Aorta (tissue), 1 donor: ENCODE measurements around the gene KRT75.

DNA sequence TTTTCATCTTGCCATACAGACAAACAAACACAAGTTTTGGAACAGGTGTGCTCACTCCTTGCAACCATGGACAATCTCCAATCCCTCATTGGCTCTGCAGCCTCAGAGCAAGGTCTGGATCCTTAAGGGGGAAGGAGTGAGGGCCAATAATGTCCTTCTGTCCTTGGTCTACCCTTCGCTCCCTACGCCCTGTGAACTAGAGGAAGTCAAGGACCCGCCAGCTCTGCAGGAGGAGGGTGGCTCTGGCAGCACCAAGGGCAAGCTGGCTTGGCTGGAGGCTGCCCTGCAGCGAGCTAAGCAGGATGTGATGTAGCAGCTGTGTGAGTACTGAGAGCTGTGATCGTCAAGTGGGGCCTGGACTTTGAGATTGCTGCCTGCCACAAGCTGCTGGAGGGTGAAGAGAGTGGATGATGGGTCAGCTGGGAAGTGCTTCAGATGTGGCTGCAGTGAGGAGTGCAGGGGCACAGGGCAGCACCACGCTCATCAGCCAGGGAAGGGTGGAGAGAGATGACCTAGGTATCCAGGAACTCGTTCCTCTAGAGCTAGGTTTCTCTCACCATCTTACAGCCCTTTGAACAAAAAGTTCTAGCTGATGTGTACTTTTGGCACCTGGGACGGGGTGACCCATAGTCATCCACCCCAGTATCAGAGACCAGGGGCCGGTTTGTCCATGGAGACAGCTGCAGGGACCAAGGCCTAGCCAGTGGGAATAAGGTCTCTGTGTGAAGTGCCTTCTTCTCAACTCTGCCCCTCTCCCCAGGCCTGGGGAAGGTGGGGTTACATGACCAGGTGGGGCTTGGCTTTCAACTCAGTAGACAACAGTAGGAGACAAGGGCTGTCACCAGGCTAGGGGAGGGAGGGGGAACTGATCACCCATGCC, 3.1 kb downstream of the KRT86 start:
- PRO-cap: no peak

GRCh38 chr12:52287700-52288571, 3.4 kb downstream of the KRT81 start:
- PRO-cap: no peak

DNA sequence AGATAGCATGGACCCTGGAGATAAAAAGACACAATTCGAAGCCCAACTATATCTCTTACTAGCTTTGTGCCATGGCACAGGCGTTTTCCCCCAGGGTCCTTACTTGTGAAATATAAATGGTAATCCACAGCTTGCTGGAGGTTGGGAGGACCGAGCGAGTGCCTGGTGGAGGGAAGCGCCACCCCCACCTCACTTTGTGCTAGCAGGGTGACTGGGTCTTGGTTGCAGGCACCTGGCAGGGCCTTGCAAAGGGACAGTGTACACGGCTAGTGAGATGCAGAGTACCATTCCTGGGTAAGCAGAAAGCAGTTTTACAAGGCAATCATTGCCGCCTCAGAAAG, 2.5 kb upstream of the KRT83 start:
- PRO-cap: no peak

DNA sequence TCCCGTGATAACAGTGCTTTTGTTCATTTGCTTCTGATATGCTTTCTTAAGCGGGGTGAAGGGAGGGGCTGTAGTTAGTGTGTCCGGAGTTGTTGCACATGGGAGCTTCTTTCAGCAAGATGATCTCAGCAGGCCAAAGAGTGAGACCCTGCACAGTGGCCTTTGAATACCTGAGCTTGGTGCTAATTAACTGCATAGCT, 17.9 kb downstream of the KRT85 start:
- PRO-cap: no peak

- PRO-cap: no peak
Measured at GRCh38 chr12:52434154-52434565, at the start of gene KRT75. Gene KRT75 (minus strand): TSS chr12:52434371.

DNA sequence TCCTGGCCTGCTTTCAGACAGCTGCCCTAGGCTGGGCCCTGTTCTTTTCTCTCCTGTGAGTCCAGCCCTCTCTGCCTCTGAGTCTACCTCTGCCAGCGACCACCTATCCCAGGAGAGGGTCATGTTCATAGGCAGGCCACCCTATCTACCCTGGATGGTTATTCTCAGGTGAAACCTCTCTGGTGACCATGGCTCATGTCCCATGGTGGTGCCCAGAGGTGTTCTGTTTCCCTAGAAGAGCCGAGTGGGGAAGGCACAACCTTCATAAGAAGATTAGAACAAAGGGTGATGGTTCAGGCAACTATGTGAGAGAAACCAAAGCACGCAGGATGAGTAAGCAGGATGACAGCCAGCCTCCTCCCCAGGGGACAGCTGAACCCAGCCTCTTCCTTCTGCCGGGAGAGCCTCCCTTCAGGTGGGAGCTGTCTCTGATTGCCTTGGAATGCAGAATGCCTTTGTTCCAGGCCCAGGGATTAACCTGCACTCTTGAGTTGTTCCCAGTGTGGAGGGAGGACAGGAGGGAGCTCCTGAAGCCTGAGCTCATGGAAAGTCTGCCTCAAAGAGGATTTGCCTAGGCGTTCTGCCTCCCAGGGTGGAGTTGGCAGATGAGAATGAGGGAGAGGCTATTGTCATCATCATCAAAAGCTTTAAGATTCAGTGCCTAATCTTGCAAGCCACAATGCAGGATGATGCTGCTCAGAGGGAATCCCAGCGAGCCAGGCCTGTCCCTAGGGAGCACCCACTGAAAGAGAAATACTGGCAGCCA, 3.5 kb upstream of the KRT6A start:
- PRO-cap: no peak

- PRO-cap: no peak
Measured at GRCh38 chr12:52506854-52507511, 13.2 kb downstream of the KRT5 start.

DNA sequence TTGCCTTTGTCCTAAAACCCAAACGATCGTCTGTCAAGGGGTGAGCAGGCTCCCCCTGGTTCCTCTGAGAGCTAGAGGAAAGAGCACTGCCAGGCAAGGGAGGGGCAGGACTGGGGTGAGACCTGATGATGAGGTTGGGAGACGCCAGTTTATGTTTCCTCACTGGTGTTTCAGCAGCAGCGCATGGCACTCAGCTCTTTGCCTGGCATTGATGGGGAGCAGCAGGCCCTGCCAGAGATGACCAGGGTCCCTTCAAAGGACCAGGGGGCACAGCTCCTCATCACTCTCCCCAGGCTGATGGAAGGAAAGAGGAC, 8.0 kb upstream of the KRT2 start:
- PRO-cap: no peak

DNA sequence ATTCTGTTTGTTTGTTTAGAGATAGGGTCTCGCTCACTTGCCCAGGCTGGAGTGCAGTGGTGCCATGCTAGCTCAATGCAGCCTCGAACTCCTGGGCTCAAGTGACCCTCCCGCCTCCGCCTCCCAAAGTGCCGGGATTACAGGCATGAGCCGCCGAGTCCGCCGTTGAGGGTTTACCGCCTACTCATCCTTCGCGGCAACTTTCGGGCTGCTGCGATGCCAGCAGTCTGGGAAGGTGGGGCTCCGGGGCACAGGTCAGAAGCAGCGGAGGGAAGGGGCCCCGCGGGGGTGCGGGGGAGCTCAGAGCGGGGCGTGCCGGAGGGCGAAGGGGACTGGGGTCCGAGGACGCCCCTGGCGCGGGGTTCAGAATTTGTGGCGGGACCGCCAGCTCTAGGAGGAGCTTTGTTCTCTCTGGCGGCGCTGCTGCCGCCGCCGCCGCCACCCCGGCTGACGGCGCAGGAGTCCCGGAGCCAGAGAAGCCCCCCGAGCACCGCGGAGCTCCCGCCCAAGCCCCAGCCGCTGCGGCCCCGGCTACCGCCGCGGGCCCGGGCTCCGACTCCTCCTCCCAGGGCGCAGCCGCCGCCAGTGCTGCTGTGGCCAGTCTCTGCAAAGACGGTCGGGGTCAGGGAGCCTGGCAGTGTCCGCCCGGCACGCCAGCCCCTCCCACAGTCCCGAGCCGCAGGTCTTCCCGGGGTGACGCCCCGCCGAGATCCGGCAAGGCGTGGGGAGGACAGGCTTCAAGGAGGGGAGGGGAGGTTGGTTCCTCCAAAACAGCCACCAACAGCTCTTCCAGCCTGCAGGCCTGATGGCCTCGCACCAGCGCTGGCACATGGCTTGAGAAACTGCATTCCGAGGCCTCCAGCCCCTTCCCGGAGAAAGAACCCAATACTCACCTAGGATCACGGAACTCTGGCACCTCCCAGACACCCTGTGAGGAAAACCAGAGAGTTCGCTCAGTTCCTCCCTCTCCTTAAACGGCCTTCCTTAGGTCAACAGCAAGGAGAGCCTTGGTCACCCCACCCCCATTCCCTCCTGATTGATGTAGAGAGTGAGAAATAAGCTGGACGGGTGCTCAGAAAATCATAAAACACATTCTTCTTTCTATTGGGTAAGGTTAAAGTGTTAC, 11.0 kb upstream of the KRT77 start:
- PRO-cap: no peak

DNA sequence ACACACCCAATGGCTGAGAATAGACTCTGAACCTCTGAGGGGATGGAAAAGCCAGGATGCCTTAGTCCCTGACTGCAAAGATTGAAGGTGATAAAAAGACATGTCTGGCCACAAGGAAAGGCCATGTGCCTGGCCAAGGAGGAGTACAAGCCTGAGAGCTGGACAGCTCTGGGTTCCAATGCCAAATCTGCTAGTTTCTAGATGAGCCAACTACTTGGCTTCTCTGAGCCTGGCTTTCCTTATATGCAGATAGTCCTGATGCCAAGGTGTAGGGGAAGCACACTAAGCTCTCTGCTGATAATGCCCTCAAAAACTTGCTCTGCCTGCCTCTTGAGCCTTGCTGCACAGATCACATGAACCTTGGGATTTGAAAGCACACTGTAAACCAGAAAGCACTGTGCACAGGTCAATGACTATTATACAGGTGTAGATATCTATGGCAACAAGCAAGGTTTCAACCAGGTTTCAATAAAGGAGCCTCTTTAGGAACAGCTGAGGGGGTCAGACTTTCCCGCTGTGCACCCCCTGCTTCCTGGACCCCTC, 8.2 kb downstream of the KRT8 start:
- PRO-cap: no peak

- PRO-cap: no peak
Measured at GRCh38 chr12:52898287-52898671, 6.6 kb downstream of the KRT8 start.

DNA sequence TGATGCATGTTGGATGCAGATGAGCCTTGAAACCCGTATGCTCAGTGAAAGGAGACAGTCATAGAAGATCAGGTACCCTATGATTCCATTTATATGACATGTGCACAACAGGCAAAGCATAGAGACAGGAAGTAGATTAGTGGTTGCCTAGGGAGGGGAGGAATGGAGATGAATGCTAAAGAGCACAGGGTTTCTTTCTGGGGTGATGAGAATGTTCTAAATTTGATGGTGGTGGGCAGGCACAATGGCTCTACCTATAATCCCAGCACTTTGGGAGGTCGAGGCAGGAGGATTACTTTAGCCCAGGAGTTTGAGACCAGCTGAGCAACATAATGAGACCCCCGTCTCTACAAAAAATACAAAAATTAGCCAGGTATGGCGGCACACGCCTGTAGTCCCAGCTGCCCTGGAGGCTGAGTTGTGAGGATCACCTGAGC, 3.6 kb upstream of the KRT8 start:
- PRO-cap: no peak

DNA sequence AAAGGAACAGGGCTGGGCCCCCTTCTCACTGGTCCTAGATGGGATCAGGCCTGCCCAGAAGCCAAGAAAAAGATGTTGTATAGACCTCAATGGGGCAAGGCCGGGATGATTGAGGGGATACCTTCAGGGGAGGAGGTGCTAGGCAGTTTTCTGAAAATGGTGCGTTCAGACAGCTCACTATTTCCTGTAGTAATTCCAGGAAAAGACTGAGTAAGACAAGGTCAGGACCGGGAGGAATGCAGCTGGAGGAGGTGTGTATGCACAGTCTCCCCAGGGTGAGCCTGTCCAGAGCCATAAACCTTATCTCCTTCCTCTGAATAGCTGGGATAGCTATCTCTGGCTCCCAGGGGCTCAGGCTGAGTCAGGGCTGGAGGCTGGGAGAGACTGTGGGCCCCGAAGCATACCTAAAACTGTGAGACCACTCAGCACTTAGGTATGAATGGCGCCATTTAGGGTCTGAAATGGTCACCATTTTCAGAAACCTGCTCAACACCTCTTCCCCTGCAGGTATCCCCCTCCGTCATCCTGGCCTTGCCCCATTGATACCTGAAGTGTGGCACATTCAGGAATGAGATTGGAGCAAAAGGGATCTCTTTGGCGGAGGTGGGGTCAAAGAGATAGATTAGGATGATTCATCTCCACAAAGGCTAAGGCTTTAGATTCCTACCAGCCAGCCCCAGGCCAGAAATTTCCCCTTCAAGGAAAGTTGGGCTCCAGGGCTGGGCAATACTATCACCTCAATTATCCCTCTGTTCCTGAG, 20.3 kb upstream of the KRT8 start:
- PRO-cap: no peak

- PRO-cap: no peak
Measured at GRCh38 chr12:52950949-52951967, 2.3 kb downstream of the KRT18 start.

GRCh38 chr12:52970115-52970702, 21.3 kb downstream of the KRT18 start:
- PRO-cap: no peak

DNA sequence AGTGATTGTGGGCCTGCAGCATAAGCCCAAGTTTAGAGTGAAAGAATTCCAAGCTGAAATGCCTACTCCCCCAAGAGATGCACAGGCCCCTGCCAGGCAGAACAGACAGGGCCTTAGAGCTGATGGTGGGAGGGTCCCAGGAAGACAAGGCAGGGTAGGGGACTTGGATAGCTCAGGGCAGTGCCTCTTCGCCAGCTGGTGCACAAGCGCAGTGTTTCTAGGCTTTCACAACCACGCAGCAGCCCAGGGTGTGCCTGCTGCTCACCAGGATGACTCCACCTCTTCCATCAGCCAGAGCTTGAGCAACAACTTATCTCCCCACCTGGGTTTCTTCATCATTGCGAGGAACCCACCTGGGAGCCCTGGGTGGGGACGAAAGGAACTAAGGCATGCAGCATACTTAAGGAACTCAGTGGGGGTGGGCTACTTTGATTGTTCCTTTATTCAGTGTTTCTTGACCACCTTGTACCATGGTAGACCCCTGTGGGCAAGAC, 22.7 kb downstream of the KRT18 start:
- PRO-cap: no peak

DNA sequence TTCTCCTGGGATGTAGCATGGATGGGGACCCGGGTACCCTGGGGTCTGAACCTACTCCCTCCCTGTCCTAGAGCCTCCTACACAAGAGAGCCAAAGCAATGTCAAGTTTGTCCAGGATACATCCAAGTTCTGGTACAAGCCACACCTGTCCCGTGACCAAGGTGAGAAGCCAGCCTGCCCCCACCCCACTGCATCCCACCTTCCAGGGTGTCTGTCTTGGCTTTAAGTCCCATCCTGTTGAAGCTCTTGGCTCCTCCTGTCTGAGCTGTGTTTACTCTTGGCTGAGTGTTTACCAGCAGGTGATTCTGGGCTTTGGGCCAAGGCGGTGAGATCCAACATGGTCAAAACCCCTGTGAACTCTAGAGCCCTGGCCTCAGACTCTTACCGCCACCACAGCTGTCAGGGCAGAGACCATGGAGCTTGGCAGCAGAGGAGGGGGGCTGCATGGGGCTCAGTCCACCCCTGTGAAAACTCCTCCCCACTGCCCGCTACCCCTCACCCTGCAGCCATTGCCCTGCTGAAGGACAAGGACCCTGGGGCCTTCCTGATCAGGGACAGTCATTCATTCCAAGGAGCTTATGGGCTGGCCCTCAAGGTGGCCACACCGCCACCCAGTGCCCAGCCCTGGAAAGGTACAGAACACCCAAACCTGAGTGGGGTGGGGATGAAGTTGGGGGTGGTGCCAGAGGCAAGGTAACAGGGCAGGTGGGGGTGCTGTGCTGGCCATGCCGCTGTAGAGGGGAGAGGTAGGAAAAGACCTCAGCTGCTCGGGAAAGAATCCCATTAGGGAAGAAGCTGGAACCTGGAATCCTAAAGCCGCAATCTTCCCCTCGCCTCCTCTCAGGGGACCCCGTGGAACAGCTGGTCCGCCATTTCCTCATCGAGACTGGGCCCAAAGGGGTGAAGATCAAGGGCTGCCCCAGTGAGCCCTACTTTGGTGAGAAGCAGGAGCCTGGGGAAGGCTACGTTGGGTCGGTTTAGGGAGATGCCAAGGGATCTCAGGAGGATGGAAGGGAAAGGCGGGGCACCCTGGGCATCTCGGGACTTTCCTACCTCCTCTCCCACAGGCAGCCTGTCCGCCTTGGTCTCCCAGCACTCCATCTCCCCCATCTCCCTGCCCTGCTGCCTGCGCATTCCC, 11.8 kb downstream of the TNS2 start:
- PRO-cap: no peak

- PRO-cap: unidirectional peak, minus-strand start at chr12:53064184
Measured at GRCh38 chr12:53063628-53064759, 14.1 kb downstream of the TNS2 start.

GRCh38 chr12:53173520-53174069, 6.9 kb upstream of the ZNF740 start:
- PRO-cap: no peak

DNA sequence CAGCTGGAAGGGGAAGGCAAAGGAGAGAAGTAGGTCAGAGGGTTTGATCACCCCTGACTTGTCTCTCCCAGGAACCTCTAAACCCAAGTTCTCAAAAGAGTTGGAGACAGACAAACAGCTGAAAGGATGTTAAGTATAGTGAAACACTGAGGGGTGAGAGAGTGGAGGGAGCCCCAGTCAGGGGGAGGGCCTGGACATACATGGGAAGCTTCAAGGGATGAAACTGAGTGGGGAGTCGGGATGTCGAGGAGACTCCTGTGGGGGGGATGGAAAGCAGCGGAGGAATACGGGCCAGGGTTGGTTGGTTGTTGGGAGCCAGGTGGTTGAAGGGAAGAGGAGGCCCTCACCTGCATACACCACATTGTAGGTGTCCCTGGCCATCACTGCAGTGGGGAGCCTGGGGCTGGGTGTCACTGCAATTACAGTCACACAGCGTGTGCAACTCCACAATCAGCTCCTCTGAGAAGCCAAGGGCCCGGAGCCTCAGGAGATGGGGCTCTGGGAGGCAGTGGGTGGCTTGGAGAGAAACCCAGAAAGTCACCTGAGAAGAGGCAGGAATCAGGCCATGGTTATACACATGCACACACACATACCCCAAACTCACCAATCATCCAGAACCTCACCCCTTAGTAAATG, 12.8 kb upstream of the CSAD start:
- PRO-cap: no peak